ENCODE measurements around a stretch of chr2.

DNA sequence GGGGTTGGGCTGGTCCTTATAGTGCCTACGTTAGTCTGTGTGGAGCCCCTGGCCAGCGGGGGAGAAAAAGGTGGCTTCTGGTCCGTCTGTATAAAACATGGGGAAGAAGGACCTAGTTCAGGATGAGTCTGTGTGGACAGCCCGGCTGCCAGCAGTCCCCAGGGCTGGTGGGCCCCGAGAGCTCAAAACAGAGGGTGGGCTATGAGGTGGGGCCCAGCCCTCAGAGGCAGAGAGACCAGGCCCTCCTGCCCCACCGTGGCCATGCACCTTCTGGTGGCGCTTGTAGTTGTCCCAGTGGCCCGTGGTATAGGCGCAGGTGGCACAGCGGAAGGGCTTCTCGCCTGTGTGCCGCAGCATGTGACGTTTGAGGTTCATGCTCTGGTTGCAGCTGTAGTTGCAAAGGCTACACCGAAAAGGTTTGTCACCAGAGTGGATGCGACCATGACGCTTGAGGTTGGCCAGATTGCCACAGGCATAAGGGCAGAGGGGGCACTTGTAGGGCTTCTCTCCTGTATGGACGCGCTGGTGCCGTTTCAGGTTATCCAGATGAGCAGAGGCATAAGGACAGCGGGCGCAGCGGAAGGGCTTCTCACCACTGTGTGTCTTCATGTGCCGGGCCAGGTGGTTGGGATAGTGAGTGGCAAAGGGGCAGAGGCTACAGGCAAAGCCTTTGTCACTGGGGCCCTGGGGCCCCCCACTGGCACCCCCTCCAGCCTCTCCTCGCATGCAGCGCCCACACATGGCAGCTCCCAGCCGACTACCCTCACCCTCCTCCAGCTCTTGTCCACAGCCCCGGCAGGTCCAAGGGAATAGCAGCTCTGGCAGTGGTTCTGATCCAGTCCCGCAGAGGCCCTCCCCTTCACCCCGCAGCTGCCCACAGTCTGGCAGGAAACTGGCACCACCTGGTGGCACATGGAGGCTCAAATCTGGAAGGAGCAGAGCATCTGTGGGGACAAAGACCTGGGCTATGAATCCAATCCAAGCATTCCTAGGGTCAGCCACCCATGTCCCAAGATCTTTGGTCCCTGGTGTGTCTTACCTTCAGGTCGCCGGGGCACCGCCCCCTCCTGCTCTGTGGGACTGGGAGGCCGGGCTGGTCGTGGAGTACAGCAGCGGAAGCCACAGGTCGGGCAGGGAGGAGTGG, 2.7 kb downstream of the ZNF513 start:
- RRBS, 2 experiments = no CpG with 5 or more reads among the region's 36 CpGs

GRCh38 chr2:27393001-27393434, 12.5 kb upstream of the ZNF513 start:
- RRBS, 2 experiments = no CpG with 5 or more reads among the region's 26 CpGs

DNA sequence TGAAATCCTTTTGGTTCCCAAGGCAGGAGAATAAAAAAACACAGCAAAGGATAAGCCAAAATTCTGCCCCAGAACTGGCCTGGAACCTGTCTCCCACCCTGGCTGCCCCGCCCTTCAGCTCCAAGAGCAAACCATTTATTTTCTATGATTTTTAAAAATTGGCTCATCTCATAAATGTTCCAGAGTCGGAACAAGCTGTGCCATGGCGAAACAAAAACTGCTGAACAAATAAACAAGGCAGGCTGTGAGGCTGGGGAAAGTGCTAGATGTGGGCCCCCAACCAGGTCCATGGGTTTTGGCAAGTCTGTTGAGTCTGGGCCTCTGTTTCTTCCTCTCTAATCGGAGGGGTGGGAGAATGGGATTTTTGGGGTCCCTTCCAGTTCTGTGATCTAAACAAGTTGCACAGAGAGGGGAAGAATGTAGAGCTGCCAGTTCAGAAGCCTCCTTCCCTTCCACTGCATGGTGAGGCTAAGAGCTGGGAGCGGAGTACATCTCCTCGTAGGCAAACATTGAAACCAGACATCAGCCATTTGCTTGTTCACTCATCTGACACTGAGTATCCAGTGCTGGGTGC, 44.3 kb downstream of the SLC4A1AP start:
- RRBS, 2 experiments = no CpG with 5 or more reads among the region's 6 CpGs

DNA sequence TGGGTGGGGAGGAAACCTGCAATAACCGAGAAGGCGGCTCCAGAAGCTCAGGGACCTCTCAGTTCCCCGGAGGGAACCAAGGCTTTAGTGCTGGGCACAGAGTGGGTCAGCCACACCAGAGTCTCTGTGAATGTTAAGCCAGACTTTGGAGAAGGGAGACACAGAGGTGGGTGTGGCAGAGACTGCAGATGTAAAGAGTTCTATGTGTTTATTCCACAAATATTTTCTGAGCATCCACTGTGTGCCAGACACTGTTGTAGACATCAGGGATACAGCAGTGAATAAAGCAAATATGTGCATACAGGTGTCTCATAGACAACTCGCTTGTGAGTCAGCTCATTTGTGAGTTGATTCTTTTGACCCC, 47.9 kb upstream of the MRPL33 start:
- RRBS, 2 experiments = no CpG with 5 or more reads among the region's 4 CpGs

DNA sequence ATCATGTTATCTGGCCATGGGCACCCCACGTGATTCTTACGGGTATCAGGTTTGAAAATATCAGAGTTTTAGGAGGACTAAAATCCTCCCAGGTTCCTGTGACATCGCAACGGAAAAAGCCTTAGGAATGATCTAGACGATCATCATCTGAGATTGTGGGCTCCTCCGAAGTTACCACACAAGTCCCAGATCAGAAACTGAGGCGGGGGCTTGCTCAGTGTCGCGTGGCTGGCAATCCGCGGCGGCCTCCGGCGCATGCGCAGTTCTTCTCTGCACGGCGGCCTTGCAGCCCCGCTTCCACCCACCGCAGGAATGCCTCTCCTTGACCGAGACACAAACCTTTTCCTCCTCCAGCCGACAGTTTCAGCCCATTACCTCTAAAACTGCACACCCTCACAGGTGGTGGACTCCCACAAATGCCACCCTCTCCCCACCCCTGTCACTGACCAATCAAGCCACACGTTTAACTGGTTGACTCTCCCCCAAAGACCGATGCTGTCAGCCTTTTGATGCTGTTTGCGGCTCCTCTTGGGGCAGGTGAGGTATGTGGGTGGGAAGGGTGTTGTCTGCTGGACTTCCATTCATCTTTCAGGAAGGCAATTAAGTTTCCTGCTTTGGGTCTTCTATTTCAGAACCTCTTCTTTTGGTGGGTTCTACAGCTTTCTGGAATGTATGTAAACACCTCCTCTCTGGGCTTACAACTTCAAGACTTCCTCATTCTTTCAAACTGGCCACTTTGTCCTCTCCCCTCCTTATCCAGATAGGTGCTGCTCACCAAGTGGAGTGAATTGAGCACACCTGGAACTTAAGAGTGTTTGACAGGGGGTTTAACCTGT, 5.5 kb upstream of the MRPL33 start:
- RRBS, 2 experiments = no CpG with 5 or more reads among the region's 24 CpGs

DNA sequence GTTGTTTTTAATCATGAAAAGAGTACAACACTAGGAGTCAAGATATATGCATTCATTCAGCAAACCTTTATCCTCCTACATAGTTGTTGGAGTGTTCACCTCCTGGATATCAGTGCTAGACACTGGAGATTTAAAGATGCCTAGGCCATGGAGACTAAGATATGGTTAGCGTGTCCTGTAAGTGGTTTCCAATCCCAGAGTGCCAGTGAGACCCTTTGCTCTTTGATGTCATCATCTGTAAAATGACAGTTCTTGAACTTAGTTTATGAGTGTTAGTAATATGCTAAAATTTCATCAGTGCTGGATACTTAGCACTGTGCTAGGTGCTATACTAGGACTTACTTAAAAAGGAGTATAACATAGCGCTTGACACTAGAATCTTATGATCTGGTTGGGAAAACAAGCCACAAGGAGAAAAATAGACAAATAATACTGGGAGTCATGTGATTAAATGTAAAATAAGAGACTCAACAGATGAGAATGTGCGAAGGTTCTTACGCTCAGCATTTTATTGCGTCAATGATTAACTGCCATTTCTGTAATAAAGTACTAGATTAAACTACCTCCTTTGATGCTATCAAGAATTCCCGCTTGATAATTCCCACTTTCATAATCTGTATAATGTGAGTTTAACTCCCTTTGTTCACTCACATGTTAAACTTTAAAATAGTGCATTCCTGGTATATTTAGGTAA, 31.5 kb downstream of the BABAM2 start:
- RRBS, 2 experiments = no CpG with 5 or more reads among the region's 6 CpGs

GRCh38 chr2:27946199-27946871, 55.8 kb downstream of the BABAM2 start:
- RRBS, 2 experiments = no CpG with 5 or more reads among the region's 5 CpGs

- RRBS, 2 experiments = no CpG with 5 or more reads among the region's 6 CpGs
These were observed 87.4 kb downstream of the BABAM2 start for GRCh38 chr2:27977813-27978528.

DNA sequence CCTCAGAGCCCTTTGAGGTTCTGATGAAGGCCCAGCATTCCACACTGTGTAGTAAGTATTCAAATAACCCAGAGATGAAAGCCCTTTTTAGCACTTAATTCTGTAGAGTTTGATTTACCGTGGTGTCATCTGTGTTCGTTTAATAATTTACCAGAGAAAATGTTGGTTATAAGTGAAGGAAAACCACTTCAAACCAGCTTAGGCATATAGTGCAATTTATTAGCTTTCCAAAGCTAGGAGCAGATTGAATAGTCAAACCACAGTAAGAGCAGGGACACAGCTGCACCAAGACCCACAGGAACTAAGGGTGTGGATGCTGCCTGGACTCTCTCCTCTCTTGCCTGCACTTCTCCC, 226.7 kb downstream of the BABAM2 start:
- RRBS, 2 experiments = no CpG with 5 or more reads among the region's 2 CpGs

DNA sequence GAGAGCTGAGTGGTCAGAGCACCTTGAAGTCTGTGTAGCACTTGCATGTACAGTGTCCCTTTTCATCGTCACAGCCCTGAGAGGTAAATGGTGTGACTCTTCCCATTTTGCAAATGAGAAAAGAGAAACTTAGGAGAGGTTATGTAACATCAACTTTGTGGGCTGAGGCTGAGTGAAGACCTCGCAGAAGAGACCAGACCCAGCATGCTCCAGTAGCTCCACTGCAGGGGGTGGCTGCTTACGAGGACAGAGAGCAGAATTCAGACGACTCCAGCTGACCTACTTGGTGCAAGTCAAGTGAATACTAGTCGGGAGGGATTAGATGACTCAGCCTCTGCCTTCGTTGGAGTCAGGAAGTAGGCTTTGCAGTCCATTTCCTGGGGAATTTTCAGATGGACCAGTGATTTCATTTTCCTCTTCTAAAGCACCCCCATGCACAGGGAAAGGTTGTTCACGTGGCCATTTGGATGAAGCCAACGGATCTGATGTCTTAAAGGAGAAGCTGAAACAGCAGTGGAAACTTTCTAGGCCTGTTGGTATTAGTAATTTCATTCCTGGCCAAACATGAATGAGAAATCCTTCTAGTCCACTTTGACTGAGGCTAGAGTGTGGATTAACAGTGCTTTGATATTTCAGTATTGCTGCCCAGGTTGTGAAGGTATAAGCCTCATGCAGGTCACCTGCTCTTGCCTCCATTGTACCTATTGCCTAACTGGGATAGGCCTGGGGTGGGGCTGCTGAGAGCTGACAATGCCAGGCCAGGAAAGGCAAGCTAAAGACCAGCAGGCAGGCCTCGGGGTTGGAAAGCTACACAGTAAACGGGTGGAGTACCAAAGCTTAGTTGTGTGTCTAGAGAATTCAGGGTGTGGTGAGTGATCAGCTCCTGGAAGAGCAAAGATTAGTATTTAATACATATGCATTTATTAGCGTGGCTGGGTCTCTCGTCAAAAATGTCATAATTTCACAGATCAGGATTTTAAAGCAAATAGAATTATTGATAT, 117.6 kb upstream of the FOSL2 start:
- RRBS, 2 experiments = no CpG with 5 or more reads among the region's 12 CpGs

- RRBS, 2 experiments = no CpG with 5 or more reads among the region's 3 CpGs
These were observed 64.3 kb upstream of the FOSL2 start for GRCh38 chr2:28328492-28328709.

- RRBS, 2 experiments = 95 to 97% methylated on average over 4 of the region's 33 CpGs
These were observed 33.2 kb upstream of the FOSL2 start for GRCh38 chr2:28359167-28360135.

- RRBS, 2 experiments = no CpG with 5 or more reads among the region's 3 CpGs
These were observed 17.0 kb upstream of the FOSL2 start for GRCh38 chr2:28375751-28376041.

DNA sequence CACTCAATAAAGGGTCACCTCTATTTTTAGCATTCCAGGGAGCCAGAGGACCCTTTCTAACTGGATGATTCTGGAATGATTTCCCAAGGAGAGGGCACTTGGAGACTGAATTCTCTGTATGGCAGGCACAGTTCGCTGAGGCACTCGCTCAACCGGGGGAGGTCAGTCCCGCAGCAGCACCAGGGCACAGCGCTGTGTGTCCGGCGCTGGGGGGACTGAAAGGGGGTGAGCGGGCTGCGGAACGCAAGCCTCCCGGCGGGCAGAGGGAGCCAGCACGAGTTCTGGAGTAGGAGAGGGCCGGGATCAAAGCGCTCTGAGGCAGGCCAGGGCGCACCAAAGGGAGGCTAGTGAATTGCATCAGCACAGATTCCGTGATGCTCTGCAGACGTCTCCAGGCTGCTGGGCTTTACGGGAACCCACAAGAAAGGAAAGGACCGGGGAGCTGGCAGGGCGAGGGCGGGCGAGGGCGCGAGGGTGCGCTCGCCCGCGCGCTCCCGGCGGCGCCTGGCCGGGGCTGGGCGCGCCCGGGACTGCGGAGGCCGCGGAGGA, 2.6 kb upstream of the FOSL2 start:
- RRBS, 2 experiments = 93 to 95% methylated on average over 28 of the region's 40 CpGs

- RRBS, 2 experiments = 21 to 38% methylated on average over 2 of the region's 13 CpGs
These were observed 1.5 kb upstream of the FOSL2 start for GRCh38 chr2:28391188-28391474.

- RRBS, 2 experiments = no CpG with 5 or more reads among the region's 3 CpGs
These were observed 2.2 kb downstream of the FOSL2 start for GRCh38 chr2:28394891-28395166.

- RRBS, 2 experiments = no CpG with 5 or more reads among the region's 5 CpGs
These were observed 104.5 kb downstream of the PLB1 start for GRCh38 chr2:28600218-28600812.

DNA sequence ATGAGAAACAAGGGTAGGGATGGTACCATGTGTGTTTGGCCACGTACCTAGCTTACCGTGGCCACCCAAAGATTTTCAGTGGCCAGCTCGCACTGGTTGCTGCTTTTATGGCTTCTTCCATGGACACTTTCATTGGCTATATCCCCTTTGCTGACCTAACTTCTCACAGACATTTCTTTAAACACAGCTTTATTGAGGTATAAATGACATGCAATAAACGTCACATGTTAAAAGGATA, 127.6 kb downstream of the PLB1 start:
- RRBS, 2 experiments = no CpG with 5 or more reads among the region's 4 CpGs

DNA sequence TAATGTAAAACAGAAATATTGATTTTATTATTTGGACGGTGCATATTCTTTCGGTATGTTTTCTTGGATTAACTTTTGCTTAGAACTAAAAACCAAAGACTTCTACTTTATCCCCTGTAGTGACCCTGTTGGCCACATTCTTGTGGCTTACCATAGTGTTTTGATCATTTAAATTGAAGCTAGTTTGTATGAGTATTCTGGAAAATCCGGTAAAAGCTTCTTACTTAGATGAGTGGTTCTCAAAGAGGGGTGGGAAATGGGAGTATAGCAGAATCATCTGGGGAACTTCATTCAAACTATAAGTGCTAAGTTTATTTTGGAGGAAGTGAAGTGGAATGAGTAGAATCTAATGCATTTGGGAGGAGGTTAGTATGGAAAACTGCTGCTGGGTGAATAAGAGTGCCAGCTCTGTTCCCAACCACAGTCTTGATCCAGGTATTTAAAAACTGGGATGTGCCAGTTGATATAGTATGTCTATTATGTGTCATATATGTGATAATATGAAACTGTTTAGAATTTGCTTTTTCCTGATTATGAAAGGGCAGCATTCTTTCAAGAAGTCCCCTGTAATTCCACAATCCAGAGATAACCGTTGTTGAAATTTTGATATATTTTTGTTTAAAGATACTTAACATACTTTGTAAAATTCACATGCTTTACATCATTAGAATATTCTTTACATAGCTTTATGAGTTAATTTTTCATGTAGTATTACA, 3.9 kb downstream of the PPP1CB start:
- RRBS, 2 experiments = no CpG with 5 or more reads among the region's 4 CpGs

DNA sequence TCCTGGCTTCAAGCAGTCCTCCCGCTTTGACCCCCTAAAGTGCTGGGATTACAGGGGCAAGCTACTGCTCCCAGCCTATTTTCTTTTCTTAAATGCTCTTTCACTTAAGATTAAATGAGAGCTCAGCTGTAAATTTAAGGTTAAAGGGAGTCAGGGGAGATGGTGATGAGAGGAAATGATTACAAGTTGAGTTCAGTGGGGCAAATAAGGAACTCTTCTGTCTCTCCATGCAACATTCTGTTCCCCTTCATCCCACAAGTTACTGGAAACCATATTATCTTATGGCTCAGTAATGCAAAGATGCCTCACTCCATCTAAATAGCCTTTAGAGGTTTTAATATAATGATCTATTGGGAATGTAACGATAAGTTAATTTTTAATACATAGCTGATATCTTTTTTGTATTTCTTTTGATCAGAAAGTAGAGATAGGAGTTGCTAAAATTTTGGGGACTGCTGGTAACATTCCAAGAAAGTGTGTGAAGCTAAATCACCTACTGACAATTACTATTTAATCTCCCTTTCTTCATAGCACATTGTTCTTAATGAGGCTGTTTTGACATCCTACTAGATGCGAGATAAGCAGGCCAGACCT, 24.1 kb downstream of the PPP1CB start:
- RRBS, 2 experiments = no CpG with 5 or more reads among the region's 3 CpGs

Data from LNCaP clone FGC (cell line).